Smooth muscle cell (in vitro differentiated cells): ENCODE measurements around a stretch of chr20.

- RAMPAGE, long total RNA, result no peak
Observed at GRCh38 chr20:50624408-50624997, 66.8 kb downstream of the RIPOR3 start.

DNA sequence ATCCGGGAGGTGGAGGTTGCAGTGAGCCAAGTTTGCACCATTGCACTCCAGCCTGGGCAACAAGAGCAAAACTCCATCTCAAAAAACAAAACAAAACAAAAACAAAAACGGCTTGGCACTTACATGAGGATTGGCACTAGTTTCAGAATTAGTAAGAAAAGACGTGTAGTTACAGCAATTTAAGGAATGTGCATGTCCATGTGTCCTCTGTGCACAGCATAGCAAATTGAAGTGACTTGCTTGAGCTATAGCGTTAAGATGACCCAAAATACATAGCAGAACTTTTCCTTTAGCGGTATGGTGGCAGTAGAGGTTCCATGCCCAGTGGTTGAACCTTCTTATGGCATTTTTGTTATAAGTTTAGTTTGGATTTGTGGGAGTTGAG is 2.0 kb downstream of the PARD6B start:
- RAMPAGE, long total RNA, result no peak

DNA sequence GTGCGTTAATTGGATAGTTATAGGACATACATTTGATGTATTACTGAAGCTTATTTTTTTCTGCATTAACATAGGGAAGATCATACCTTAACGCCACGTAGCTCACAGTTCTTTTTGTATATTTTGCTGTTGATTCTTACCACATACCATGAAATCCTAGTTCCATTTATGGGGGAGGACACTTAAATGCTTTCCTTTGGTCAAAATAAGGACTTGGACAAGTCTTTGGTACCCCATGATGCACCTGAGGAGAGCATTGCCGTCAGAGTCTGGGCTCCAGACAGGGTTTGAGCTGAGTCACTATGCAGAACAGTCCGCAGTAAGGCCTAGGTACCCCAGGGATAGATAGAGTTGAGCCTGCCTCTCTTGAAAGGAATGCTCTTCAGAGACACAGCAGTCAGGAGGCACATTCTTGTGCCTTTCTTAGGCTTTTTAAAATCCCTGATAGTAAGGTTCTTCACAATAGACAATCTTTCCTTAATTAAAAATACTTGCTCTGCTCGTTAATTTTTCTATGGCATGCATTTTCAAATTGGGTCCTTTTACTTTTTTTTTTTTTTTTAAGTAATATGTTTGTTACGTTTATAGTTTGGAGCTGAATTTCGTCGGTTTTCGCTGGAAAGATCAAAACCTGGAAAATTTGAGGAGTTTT is 6.0 kb downstream of the PARD6B start:
- RAMPAGE, long total RNA, result no peak

GRCh38 chr20:50788039-50788801 is 6.6 kb upstream of the BCAS4 start:
- RAMPAGE, long total RNA, result no peak

GRCh38 chr20:50837451-50838206 is 42.8 kb downstream of the BCAS4 start:
- RAMPAGE, long total RNA, result no peak

- RAMPAGE, long total RNA, result no peak
Observed at GRCh38 chr20:50893536-50894107, 37.6 kb downstream of the ADNP start.

GRCh38 chr20:50913953-50914633 is 17.1 kb downstream of the ADNP start:
- RAMPAGE, long total RNA, result no peak

DNA sequence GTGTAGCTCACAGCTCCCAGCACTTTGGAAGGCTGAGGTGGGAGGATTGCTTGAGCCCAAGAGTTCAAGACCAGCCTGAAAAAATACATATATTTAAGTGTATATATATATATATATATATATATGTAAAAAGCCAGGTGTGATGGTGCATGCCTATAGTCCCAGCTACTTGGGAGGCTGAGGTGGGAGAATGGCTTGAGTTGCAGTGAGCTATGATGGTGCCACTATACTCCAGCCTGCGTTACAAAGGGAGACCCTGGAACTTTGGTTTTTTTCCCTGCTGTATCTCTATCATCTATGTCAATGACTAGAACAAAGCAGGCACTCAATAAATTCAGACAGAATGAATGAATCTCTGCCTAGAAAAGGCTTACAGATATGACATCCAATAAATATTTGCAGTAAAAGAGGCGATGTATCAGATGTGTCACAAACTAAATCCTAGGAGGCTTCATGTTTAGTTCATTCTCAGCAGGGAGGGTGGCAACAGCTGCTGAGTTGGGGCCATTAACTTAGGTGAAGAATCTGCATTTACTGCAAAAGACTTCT is 12.0 kb downstream of the ADNP start:
- RAMPAGE, long total RNA, result no peak

GRCh38 chr20:50930442-50930787 is 822 bp downstream of the ADNP start:
- RAMPAGE, long total RNA, result no peak

GRCh38 chr20:51107873-51108305 is 85.0 kb upstream of the KCNG1 start:
- RAMPAGE, long total RNA, result no peak

GRCh38 chr20:51423661-51424560 is 118.6 kb downstream of the NFATC2 start:
- RAMPAGE, long total RNA, result no peak

DNA sequence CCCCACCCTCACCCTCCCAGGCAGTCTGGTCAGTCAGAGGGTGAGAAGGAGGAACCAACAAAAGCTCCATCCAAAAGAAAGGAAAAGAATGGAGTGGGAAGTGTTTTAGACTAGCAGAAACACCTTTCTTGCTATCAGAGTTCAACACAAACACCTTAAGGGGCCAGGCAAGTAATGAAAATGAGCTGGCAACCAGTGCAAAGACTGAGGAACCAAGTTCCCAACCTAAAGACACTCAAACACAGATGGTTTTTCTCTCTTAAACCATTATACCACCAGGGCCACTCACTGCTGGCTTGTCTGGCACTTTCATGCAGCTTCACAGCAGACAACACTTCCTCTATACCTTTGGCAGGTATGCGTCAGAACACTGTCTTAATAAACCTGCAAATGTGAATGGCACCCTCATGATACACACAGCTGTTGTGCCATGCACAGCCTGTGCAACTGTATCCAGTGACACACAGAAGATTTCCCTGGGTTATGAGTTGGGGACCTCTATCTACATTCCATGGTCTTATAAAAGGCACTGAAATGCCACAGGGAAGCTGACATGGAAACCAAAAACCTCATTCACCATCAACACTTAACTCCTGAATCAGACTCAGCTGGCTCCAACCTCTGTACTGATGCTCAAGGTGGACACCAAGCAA is 41.6 kb downstream of the NFATC2 start:
- RAMPAGE, long total RNA, result no peak

DNA sequence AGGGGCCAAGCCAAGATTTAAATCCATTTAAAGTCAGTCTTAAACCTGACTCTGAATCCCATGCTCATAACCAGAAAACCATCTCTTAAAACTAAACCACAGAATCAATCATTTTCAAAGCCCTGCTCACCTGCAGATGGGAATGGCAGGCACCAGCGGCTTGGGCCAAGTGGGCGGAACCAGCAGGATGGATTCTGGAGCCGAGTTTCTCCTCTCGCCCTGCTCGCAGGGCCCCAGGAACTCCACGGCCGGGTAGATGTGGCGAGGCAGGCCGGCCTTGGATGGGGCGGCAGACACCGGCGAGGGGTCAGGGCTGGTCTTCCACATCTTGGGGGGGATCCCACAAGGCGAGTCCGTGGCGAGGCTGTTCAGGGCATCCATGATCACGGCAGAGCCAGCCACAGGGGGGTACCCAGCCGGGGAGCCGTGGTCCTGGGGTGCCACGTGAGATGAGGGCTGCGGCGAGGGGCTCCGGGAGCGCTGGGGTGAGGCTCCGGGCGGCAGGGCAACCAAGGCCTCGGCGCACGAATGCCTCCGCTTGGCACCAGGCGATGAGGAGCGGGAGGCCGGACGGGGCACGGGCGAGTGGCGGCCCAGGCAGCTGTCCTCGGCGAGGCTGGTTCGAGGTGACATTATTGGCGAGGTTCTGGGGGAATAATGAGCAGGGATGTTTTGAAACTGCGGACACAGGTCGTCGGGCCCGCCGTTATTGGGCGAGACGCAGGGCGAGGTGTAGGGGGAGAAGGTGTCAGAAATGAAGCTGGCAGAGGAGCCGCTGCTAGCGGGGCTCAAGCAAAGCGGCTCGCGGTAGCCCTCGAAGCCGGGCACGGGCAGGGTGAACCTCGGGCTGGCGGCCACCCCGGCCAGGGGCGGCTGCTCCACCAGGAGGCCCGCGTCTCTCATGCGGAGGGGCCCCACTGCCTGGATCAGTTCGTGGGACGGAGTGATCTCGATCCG is 19.3 kb downstream of the NFATC2 start:
- RAMPAGE, long total RNA, result no peak

DNA sequence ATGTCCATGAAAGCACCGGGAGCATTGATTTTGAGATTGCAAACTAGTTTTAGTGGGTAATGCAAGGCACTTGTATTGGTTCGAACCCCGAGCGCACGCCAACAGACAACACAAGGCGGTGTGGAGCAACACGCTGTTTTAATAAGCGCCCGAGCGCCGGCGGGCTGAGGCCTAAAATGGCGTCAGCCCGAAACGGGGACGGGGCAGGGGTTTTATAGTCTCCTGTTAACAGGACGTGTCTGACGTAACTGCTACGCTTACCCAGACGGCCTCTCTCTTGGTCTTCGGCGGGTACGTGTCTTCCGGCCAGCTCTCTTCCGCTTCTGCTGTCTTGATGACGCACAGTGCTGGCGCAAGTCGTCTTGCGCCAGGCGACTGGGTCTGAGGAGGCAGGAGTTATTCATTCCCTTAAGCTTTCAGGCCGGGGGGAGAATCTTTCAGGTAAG is 18.7 kb upstream of the ZFP64 start:
- RAMPAGE, long total RNA, result no peak

GRCh38 chr20:52490842-52491162 is 299.2 kb upstream of the ZFP64 start:
- RAMPAGE, long total RNA, result no peak

DNA sequence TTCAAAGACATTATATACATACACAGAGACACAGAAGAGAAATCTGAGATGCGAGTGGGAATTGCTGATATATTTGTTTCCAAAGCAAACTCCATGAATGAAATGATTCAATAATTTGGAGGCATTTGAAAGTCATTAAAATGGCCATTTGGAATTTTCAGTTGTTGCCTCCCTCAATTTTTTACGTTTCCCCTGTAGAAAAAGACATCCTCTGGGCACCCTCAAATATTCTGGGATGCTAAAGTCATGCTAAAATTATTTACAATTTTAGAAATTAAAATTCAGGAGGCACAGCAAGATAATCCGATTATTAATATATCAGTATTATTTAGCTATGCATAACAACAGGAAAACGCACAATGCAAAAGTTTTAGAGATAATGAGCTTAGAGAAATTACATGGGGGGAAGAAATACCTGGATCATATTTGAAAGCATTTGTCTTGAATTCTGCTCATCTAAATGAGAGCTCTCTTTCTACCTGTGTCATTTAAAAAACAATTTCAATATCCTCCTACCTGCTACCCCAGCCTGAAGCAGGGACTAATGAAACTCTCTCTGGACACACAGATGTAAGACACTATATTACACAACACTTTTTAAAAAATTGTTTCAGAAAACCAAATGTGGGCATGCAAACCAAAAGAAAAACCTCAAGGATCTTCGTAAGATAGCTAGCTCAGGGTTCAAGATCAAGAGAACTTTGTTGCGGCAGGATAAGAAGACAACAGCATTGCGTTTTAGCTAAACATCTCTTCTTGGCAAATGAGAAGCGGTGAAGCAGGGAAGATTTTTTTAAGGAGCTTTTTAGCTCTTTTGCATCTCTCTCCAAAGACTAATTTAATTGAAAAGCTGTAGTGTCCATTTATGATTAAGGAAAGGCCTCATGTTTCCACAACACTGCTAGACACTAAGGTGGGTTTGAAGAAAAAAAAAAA is 7.6 kb downstream of the TSHZ2 start:
- RAMPAGE, long total RNA, result no peak

GRCh38 chr20:53118348-53119119 is 146.4 kb downstream of the TSHZ2 start:
- RAMPAGE, long total RNA, result no peak

DNA sequence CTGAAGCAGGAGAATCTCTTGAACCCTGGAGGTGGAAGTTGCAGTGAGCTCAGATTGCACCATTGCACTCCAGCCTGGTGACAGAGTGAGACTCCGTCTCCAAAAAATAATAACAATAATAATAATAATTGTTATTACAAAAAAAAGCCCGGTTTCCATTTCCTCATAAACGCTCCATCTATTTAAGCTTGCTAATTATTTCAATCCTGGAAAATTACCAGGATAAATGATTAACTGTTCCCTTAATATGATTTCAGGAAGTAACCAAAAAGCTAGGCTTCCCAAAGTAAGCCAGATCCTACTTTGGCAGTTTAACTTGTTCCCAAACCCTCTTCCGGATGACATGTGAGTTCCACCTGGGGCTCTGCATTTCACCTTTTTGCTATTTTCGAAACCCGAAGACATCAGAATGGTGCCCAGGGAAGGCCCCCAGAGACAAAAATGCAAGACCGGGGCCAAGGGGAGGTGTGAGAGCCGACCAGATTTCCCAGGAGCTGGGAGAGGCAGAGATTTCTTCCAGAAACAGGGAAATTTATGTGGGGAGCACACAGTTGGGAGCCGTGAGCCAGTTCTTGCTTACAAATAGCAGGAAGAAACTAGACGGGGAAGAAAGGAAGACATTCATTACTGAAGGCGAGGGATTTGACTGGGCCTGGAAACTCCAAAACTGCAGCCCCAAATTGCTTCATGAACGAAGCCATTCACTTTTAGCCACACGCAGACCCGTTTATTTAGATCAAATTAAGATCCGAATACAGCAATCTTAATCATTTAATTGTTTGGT is 209.8 kb downstream of the ZNF217 start:
- RAMPAGE, long total RNA, result no peak

DNA sequence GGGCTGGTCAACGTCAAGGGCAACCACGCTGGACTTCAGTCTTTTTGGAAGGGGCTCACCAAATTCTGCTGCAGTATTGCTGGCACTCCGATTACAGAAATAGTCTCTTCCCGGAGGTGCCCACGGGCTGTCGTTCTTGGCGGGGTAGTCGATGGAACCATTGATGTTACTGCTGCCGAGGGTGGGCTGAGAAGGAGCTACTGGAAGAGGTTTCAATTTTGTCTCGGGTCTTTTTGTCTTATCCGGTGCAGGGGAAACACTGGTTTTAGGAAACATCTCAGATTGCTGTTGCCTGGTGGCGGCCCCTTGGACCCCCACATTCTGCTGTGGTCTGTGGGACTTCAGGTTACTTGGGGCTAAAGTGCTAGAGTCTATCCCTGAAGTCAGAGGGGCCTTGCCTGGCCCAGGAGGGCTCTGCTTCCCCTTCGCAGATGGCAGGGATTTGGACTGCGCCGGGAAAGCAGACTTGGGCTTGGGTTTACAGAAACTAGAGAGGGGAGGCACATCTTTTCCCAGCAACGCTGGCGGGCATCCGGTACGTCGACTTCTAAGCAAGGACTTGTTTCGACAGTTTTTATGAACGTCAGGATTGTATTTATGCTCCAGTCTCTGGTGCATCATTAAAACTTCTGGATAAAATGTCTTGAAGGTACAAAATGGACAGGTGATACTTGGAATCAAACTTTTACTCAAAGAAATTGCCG is 17.5 kb downstream of the ZNF217 start:
- RAMPAGE, long total RNA, result no peak

- RAMPAGE, long total RNA, result no peak
Observed at GRCh38 chr20:53589468-53590118, 4.0 kb downstream of the ZNF217 start.